Skin of body (tissue), 2 donors: ENCODE data around the genes CCL4, GGNBP2 and SYNRG.

- RAMPAGE, long total RNA: no peak
Measured at GRCh38 chr17:35055755-35056491, 7.6 kb downstream of the RFFL start.

DNA sequence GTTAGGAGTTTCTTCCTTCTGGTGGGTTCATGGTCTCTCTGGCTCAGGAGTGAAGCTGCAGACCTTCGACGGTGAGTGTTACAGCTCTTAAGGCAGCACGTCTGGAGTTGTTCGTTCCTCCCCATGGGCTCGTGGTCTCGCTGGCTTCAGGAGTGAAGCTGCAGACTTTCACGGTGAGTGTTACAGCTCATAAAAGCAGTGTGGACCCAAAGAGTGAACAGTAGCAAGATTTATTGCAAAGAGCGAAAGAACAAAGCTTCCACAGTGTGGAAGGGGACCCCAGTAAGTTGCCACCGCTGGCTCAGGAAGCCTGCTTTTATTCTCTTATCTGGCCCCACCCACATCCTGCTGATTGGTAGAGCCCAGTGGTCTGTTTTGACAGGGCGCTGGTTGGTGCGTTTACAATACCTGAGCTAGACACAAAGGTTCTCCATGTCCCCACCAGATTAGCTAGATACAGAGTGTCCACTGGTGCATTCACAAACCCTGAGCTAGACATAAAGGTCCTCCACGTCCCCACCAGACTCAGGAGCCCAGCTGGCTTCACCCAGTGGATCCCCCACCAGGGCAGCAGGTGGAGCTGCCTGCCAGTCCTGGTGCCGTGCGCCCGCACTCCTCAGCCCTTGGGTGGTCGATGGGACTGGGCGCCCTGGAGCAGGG is 35.6 kb downstream of the SLFN5 start:
- RAMPAGE, long total RNA: no peak

DNA sequence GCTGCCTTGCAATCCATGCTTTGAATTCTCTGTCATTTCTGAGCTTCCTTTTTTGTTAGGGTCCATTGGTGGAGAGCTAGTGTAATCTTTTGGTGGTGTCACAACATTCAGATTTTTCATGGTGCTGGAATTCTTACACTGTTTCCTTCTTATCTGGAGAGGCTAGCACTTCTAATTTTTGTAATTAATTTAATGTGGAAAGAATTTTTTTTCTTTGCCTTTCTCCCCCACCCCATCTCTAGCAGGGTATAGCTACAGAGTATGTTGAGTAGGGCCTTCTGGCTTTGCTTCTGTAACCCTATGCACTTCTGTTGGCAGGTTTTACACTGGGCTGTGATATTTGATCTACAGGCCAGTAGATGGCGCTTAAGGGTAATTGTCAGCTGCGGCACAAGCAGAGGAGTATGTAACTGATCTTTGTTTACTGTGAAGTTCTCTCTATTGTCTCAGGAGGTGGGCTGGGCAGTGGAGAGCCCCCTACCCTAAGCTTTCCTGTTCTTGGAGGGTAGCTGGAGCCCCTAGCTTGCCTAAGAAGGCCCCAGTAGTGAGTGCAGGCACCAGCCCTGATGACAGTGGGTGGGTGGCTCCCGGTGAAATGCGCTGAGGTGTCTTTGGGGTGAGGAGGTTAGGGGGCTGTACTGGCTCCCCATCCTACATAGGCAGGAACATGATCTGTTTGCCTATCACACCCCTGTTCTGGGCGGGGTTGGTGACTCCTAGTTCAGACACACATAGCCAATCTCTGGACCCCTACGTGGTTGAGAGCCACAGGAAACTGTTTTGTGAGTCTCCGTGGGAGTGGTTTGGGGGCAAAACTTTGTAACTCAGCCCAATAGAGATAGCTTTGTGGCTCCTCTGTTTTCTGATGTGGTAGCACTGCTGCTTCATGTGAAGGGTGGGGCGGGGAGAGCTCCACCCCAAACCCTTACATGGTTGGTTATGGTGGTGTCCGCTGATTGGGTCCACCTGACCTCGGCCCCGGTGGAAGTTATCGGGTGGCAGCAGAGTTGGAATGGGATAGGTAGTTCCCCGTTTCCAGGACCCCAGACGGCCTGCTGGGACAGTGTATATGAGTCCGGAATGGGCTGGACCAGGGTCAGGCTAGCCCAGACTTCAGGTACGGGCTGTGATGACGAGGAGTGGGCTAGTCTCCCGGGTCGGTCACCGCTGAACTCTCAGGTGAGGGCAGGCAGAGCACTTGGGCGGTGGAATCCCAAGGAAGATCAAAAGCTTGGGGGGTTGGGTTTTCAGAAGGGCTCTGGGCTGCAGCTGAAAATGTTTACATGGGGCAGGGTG is 60.4 kb downstream of the SLFN11 start:
- RAMPAGE, long total RNA: no peak

GRCh38 chr17:35346257-35346792 is 27.1 kb downstream of the SLFN11 start:
- RAMPAGE, long total RNA: no peak

- RAMPAGE, long total RNA: no peak
Measured at GRCh38 chr17:35774332-35775172, 13.9 kb downstream of the C17orf50 start.

DNA sequence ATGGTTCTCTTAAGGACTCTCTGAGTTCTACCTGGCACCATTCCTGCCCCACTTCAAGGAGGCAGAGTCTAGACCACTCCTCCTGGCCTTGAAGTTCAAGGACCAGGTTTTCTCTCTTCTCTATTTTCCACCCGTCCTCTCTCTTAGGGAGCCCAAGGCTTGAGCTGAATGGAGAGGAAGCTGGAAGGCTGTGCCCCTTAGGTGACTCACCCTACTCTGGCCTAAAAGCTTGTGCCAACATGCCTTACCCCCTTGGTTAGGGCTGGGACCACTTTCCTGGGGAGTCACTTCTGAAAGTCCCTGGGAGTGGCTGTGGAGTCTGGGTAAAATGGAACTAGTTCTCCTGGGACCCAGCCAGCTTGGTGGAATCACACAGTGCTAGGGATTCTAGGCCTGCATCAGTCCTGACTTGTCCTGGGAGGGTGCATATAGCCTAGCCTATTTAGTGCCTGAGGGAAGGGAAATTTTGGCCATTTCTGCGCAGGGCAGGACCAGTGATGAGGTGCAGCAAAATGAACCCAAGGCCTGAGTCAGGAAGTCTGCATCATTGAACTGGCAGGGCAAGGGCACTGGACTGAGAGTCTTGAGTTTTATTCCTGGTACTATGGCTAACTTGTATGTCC is 10.6 kb downstream of the MMP28 start:
- RAMPAGE, long total RNA: no peak

DNA sequence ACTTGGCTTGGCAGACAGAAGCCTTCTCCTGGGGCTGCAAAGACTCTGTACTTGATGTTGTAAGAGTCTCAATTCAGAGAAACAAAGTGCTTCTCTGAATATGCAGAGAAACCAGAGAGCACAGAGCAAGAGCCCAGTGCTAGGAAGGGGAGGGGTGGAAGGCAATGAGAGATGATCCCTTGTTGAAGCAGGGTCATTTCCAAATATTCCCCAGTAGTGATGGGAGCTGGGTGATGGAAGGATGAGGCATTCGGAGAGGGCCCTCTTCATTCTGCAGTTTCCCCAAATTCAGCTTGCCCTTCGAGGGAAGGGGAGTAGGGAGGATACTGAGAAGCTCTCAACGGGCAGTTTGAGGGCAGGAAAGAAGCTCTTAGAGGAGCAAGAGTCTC is 2.1 kb downstream of the MMP28 start:
- RAMPAGE, long total RNA: no peak

DNA sequence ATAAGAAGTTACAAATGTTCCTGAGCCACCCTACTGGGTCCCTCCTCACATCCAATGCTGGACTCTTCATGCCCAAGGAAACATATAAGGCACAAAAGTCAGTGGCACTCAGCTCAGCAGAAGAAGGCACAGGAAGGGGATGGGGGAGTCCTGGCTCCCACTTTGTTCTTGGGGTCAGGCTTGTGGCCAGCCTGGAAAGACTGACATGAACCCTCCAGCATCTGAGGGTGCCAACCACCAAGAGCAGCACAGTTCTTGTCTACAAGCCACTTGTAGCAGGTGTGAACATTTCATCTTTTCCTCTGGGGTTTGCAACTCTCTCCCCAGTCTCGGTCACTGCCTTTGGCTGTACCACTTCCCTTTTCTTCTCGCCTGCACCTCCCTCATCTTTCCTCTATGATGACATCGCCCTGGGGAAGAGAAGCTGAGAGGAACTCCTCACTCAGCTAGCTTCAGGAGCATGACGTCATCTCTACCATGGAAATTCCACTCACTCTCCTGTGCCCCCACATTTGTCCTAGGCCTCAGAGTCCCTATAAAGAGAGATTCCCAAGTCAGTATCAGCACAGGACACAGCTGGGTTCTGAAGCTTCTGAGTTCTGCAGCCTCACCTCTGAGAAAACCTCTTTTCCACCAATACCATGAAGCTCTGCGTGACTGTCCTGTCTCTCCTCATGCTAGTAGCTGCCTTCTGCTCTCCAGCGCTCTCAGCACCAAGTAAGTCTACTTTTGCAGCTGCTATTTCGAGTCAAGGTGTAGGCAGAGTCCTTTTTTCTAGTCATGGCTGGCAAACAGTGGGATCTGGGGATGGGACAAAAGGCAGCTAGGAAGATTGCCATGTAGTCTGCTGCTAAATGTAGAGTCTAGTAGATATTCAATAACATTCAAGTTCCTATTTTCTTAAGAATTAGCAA is at the start of gene CCL4:
TSS of gene CCL4 (plus strand) at position 563 of the 914 bp plus-strand sequence.
- RAMPAGE, long total RNA: no peak

DNA sequence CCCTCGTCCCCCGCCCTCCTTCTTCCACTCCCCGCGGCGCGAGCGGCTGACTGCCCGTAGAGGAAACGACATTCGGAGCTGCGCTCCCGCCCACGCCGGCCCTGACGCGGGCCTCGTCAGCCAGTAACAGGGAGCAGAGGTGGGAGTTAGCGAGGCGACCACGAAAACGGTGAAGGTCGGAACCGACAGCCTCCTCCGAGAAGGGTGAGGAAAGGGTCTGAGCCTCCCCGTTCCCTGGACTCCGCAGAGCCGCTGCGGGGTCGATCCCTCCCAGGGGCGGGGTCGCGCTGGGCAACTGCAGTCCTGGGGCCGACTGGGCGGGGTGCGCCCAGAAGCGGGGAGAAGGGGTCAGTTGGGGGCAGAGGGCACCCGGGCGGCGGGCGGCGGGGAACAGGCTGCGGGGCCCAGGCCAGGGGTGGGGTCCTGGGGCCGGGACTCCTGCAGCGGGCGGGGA is at the start of gene GGNBP2:
TSS of gene GGNBP2 (plus strand) at position 26 of the 454 bp plus-strand sequence.
- RAMPAGE, long total RNA: no peak

DNA sequence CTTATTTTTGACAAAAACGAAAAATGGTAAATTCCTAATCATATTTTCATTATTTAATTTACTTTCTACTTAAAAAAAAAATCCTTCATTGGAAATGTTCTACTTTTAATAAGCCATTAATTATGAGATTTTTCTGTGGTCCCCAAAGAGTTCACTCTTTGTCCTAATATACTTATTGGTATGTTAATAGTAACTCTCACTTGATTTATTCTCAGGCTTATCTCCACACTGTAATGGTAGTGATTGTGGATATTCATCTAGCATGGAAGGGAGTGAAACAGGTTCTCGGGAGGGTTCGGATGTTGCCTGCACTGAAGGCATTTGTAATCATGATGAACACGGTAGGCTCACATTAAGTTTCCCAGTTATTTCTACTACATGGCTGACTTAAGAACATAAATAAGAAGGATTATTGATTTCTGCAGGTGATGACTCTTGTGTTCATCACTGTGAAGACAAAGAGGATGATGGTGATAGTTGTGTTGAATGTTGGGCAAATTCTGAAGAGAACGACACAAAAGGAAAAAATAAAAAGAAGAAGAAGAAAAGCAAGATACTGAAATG is 6.0 kb upstream of the DHRS11 start:
- RAMPAGE, long total RNA: no peak

DNA sequence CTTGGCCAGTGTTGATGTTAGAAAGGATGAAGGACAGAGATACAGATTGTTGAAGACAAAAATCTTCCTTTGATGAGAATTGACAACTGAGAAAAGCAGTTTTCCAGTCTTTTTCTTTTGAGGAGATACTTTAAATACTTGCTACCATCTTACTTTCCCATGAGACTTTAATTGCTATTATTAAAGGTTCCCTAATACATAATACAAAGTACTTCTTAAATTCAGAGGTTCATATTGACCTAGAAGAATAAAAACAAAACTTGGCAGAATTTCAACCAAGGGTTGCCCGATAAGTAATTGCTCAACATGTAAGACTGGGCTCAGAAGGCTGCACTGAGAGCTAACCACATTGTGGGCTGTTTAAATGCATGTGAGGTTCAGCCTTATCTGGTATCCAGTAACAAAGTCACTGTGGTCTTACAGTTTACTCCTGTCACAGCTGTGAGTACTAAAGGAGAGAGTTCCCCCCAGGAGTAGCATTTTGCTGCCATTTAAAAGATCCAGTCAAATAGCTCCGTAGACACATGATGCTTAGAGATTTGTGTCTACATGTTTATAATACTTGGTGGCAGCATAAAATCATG is 1.7 kb upstream of the DHRS11 start:
- RAMPAGE, long total RNA: no peak

DNA sequence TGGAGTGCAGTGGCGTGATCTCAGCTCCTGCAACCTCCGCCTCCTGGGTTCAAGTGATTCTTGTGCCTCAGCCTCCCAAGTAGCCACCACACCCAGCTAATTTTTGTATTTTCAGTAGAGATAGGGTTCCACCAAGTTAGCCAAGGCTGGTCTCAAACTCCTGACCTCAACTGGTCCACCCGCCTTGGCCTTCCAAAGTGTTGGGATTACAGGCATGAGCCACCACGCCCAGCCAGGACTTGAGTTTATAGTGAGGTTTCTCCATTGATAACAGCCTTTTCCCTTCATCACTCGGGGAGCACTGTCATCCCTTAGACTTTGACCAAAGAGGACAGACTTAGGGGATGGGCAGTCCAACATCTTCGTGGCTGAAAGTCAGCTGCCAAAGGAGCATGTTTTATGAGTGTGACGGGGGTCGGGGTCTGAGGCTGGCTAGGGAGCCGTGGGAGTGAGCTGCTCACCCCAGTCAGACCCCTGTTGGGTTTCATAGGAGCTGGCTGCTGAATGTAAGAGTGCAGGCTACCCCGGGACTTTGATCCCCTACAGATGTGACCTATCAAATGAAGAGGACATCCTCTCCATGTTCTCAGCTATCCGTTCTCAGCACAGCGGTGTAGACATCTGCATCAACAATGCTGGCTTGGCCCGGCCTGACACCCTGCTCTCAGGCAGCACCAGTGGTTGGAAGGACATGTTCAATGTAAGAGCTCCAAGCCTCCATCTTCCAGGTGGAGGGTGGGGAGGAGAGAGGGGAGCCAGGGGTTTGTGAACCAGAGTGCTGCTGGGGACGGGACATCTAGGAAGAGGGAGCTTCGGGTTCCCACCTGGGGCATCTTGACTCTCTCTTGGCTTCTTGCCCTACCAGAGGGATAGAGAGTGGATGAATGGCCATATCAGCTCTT is 3.1 kb downstream of the DHRS11 start:
- RAMPAGE, long total RNA: no peak

DNA sequence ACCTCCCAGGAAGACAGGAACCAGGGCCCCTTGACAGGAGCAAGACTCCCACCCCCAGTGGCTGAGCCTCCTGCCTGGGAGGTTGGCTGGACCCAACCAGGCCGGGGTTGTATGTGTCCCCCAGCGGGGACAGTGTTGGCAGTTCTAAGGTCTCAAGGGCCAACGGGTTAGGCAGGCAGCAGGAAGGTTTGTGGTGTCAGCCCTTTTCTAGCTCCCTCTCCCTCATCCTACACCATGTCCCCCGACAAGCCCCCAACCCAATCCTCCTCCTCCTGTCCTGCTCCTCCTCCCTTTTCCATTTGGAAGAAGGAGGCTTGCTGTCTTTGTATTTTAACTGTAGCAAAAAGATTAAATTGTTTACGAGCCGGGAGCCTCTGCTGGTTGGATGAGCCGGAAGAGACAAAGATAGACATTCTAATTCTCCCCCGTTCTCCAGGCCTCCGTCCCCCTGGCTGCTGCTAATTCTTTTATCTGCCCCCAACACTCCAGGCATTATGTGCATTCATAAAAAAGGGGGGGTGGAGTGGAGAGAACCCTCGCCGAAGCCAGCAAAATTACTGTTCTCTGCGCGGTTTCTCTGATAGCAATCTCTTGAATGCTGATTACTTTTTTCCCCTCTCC is 126.4 kb downstream of the MRM1 start:
- RAMPAGE, long total RNA: no peak

GRCh38 chr17:36807990-36808930 is 129.0 kb upstream of the LHX1 start:
- RAMPAGE, long total RNA: no peak

DNA sequence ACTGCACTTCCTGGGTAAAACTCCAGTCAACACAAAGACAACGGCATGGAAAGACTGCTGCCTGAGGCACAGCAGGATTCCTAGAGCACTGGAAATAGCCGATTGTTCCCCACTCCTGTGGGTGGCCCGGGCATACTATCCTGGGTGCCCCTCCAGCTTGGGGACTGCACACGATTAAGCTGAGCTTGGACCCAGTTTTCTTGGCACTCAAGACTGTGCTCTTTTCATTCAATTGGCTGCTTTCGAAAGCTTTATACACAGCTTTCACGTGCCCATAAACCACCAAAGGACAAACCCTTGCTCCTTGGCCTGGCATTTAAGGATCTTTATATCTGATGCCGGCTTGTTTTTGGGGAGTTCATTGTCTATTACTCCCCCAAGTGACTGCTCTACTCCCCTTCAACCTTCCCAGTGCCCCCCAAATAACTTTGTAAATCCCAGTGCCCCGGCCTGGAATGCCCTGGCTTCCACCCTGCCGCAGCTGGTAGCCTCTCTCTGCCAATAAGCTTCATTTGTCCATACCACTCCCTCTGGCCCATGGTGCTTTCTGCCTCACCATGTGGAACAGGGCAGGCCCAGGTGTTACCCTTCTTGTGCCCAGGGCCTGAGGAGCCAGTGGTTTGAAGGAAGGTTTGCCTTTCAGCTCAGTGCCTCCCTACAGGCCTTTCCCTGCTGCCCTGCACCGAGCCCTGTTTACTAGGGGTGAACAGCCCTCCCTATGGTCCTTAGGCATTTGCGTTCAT is 134.1 kb downstream of the AATF start:
- RAMPAGE, long total RNA: no peak

DNA sequence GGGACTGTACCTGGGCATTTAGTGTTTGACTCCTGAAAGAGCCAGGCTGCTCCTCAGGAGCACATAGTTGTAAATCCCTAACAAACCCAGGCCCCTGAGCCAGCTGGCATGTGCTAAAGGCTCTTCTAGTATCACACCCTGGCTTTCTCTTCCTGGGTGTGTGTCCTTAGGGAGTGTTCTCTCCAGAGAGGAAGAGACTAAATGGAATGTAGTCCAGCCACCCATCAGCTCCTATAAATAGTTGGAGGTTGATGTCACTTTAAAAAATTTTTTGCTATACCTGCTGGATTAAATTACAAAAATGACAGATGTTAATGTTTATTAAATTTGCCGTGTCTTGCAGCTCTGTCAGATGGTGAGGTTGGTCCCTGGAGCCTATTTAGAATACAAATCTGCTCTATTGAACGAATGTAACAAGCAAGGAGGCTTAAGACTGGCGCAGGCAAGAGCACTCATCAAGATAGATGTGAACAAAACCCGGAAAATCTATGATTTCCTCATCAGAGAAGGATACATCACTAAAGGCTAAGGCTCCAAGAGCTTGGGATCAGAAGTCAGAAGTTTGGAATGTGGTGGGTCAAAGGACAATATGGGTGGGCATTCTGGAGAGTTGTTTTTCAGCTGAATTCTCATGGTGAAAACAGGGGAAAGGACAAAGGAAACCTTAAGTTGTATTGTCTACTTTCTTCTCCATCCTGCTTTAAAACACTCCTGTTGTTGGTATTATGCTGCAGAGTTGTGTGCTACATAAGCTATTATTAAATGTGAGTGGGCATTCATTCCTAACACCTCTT is 13.0 kb upstream of the DUSP14 start:
- RAMPAGE, long total RNA: no peak

- RAMPAGE, long total RNA: no peak
Measured at GRCh38 chr17:37596125-37596555, 13.1 kb downstream of the SYNRG start.

GRCh38 chr17:37606104-37606506 is 3.1 kb downstream of the SYNRG start:
- RAMPAGE, long total RNA: no peak

GRCh38 chr17:37608496-37609528 is at the start of gene SYNRG:
SYNRG (minus strand) TSS chr17:37609418.
- RAMPAGE, long total RNA: start-site peak on the minus strand at chr17:37609364-37609457, 313 and 68 reads in 2 replicates

DNA sequence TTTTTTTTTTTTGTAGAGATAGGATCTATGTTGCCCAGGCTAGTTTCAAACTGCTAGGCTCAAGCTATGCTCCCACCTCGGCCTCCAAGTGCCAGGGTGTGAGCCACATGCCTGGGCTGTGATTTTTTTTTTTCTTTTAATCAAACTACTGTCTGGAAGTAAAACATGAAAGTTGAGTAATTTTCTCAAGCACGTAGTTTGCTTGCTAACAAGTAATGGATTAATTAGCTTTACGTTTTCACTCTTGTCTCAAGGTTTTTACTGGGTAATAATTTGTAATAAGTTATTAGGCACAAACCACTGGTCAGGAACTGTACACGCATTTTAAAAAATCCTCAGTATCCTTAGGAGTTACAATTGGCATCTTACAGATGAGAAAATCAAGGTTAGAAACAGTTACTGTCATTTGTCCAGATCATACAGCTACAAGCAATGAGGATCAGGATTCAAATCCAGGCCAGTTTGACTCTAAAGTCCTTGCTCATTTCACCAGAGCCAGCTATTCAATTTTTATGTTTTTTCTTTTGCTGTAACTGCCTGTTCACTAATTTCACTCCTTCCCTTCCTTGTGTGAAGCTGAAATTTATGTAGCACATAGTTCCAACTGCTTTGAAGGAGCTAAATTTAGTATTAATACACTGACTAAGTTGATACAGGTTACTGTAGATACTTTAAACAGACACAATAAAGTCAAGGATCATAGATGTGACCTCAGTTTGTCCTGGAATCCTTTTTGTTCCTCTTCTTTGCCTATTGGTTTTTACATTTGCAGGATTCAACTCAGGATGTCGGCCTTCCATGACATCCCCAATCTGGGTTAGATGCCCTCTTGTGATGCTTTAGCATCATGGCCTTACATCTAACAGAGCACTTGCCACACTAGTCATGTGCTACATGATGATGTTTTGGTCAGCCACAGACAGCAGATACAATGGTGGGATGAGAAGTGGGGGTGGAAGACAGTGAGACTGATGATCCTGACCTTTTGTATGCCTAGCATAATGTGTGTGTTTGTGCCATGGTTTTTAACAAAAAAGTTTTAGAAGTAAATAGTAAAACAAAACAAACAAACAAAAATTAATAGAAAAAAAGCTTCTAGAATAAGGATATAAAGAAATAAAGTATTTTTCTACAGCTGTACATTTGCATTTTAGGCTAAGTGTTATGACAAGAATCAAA is 1.5 kb upstream of the SYNRG start:
- RAMPAGE, long total RNA: no peak